Jurkat, Clone E6-1 (cell line): ENCODE measurements around the genes DBX1, PRMT3, CCDC179 and CCDC34.

GRCh38 chr11:19958383-19958955 is 201.8 kb downstream of the DBX1 start:
- RRBS, result no CpG with 5 or more reads among the region's 4 CpGs

GRCh38 chr11:19962645-19963420 is 197.4 kb downstream of the DBX1 start:
- RRBS, result 12% methylated on average over 1 of the region's 7 CpGs

GRCh38 chr11:19976451-19977018 is 183.7 kb downstream of the DBX1 start:
- RRBS, result no CpG with 5 or more reads among the region's 5 CpGs

GRCh38 chr11:20013352-20014232 is 146.7 kb downstream of the DBX1 start:
- RRBS, result 69% methylated on average over 3 of the region's 9 CpGs

GRCh38 chr11:20024034-20024929 is 136.0 kb downstream of the DBX1 start:
- RRBS, result no CpG with 5 or more reads among the region's 9 CpGs

- RRBS, result no CpG with 5 or more reads among the region's 13 CpGs
Observed at GRCh38 chr11:20027111-20027827, 133.0 kb downstream of the DBX1 start.

- RRBS, result no CpG with 5 or more reads among the region's 8 CpGs
Observed at GRCh38 chr11:20035217-20035617, 125.1 kb downstream of the DBX1 start.

- RRBS, result no CpG with 5 or more reads among the region's 8 CpGs
Observed at GRCh38 chr11:20079901-20080451, 80.3 kb downstream of the DBX1 start.

- RRBS, result no CpG with 5 or more reads among the region's 3 CpGs
Observed at GRCh38 chr11:20120875-20121643, 39.2 kb downstream of the DBX1 start.

GRCh38 chr11:20160176-20160651 is at the start of gene DBX1:
TSS of gene DBX1 (minus strand) at chr11:20160475.
- RRBS, result 36% methylated on average over 6 of the region's 33 CpGs

DNA sequence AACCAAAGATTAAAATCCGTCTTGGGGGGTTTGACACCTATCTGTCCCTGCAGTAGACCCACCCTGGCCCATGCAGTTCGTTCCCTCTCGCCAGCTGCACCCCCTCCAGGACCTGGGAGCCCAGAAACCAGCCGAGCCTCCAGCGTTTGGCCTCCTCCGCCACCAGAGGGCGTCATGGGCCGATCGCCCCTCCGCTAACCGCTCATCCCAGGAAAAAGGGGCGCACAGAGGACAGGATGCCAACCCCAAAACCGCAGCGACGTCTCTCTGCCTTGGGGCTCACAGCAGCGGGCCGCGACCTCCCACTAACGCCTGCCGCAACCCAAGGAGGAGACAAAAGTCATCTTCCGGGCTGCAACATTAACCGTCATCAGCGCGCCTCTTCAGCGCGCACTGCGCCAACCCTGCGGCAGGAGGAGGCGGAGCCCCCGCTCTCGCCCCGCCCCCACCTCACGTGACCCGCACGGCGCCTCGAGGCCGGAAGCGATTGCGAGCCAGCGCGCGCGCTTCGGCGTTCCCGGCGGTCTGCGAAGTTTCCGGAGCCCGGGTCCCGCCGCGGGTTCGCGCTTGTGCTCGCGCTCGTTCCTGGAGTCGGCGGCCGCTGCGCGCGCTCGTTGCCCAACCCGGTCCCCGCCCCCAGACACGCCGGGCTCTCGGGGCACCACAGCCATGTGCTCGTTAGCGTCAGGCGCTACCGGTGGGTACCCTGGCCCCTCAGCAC is at the start of gene PRMT3:
TSS of gene PRMT3 (plus strand) at position 639 of the 721 bp plus-strand sequence.
- RRBS, result 1% methylated on average over 24 of the region's 75 CpGs

DNA sequence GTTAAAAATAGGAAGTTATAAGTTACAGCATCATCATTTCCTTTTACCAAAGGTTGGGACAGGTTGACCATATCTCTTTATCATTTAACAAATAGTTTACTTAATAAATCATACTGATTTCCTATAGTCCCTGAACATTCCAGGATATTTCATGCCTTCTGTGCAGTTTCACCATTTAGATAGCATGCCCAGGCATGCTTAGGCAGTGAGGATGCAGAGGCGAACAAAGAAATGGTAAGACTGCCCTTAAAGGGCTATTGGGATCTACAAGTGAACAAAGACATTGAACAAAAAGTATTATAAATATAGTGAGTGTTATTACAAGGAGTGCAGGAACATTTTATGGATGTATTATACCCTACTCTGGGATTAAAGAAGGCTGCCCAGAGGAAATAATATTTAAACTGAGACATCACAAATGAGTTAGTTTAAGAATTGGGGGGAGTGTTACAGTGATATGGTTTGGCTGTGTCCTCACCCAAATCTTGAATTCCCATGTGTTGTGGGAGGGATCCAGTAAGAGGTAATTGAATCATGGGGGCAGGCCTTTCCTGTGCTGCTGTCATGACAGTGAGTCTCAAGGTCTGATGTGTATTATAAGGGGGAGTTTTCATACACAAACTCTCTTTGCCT is 96.6 kb downstream of the PRMT3 start:
- RRBS, result no CpG with 5 or more reads among the region's 1 CpG

GRCh38 chr11:22193525-22194162 is 759 bp downstream of the ANO5 start:
- RRBS, result 93% methylated on average over 10 of the region's 32 CpGs

- RRBS, result no CpG with 5 or more reads among the region's 1 CpG
Observed at GRCh38 chr11:22544572-22545120, 81.0 kb downstream of the FANCF start.

- RRBS, result no CpG with 5 or more reads among the region's 4 CpGs
Observed at GRCh38 chr11:22860239-22860638, at the start of gene CCDC179. TSS of gene CCDC179 (minus strand) at chr11:22860474.

- RRBS, result no CpG with 5 or more reads among the region's 2 CpGs
Observed at GRCh38 chr11:26087546-26088068, 244.3 kb upstream of the ANO3 start.

GRCh38 chr11:26522987-26523493 is 49.0 kb downstream of the MUC15 start:
- RRBS, result no CpG with 5 or more reads among the region's 8 CpGs

DNA sequence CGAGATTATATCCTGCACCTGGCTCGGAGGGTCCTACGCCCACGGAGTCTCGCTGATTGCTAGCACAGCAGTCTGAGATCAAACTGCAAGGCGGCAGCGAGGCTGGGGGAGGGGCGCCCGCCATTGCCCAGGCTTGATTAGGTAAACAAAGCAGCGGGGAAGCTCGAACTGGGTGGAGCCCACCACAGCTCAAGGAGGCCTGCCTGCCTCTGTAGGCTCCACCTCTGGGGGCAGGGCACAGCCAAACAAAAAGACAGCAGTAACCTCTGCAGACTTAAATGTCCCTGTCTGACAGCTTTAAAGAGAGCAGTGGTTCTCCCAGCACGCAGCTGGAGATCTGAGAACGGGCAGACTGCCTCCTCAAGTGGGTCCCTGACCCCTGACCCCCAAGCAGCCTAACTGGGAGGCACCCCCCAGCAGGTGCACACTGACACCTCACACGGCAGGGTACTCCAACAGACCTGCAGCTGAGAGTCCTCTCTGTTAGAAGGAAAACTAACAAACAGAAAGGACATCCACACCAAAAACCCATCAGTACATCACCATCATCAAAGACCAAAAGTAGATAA is 28.4 kb upstream of the FIBIN start:
- RRBS, result no CpG with 5 or more reads among the region's 14 CpGs

DNA sequence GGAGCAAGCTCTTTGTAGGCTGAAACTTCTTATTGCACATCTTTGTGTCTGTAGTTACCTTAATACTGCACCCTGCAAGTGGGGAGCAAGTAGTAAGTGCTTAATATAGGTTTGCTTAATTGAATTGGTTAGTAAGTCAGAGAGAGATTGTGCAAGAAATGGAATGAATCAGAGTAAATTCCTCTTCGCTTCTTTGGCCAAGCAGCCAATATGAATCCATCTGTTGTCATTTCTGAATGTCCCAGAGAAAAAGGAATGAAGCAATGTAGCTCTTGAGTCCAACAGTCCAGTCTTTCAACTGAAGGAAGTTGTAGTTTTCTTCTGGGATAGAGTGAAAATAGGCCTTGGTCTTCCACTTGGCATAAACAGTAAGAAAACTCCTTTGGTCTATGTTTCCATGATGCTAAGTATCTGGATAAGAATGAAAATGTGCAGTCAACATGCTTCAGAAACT is 1.9 kb upstream of the FIBIN start:
- RRBS, result no CpG with 5 or more reads among the region's 1 CpG

- RRBS, result 2% methylated on average over 9 of the region's 67 CpGs
Observed at GRCh38 chr11:27362495-27363768, at the start of gene CCDC34. TSS of gene CCDC34 (minus strand) at chr11:27363215.